Helper T cell (primary cell): Measurements from ENCODE around the gene CTPS1.

- PRO-cap, 2 experiments = peak in 2 of 2 experiments; most common plus-strand start chr1:40802606 (in 2); most common minus-strand start chr1:40802349 (in 2)
Measured at GRCh38 chr1:40802168-40802809, 18.7 kb downstream of the KCNQ4 start.

DNA sequence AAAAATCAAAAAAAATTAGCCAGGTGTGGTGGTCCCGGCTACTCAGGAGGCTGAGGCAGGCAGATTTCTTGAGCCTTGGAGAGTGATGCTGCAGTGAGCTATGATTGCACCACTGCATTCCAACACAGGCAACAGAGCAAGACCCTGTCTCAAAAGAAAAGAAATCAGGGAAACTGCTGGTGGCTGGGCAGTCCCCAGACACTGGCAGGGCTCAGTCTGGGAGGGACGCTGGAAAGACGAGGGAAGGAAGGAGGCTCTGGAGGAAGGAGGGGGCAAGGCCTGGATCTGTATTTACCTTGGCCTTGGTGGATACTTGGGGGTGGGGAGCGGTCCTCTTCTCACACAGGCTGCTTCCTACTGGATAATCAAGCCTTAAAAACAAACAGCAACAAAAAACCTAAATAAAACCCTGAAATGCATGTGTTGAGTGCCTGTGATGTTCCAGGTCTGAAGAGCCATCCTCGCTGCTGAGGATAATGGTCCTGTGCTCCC is 24.4 kb downstream of the KCNQ4 start:
- PRO-cap, 2 experiments = no peak in any of the 2 experiments

GRCh38 chr1:40818434-40819117 is 35.0 kb downstream of the KCNQ4 start:
- PRO-cap, 2 experiments = peak in 2 of 2 experiments; most common plus-strand start chr1:40818561 (in 1); most common minus-strand start chr1:40818722 (in 2)

GRCh38 chr1:40899282-40899988 is 37.3 kb upstream of the CITED4 start:
- PRO-cap, 2 experiments = no peak in any of the 2 experiments

DNA sequence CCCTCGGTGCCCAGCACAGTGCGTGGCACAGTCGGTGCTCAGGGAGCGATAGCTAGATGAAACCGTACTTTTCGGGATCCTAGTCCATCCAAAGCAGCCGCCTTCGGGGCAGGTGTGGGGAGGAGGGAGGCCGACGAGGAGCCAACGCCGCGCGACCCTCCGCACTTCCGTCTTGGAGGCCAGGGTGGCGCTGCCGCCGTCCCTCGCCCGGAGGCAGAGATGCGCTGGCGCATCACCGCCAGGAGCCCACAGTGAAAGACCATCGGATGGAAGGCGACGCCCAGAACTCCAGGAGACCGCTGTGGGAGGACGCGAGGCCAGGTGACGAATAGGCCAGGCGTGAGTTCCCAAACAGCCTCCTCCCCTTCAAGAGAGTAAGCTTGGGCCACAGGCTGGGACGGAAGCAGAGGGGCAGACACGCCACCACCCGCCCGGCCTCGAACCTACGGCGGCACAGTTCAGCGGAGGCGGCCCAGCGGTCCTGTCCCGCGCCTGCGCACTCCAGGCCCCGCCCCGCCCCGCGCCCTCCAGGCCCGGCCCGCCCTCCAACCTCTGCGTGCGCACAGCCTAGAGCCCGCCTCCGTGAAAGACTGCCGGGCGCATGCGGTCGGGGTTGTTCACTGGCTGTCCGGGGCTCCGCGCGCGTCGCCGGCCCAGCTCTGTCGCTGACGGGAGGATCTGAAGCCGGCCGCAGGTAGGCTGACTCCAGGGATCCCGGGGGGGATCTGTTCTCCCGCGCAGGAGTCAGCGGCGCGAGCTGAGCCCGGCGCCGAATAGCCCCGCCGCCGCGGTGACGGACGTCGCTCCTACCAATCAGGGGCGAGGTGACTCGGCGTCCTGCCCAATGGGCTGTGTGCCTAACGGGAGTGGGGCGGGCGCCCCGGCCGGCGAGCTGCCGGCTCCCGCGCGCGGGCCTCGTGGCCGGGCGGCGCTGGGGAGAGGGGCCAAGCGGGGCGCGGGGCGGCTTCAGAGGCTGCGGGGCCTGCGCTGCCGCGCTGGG is at the start of gene CTPS1:
CTPS1 (plus strand) TSS at position 561 of the 1,000 bp plus-strand sequence.
- PRO-cap, 2 experiments = peak in 2 of 2 experiments; most common plus-strand start position 613 of the sequence (in 2); most common minus-strand start position 727 of the sequence (in 2)

DNA sequence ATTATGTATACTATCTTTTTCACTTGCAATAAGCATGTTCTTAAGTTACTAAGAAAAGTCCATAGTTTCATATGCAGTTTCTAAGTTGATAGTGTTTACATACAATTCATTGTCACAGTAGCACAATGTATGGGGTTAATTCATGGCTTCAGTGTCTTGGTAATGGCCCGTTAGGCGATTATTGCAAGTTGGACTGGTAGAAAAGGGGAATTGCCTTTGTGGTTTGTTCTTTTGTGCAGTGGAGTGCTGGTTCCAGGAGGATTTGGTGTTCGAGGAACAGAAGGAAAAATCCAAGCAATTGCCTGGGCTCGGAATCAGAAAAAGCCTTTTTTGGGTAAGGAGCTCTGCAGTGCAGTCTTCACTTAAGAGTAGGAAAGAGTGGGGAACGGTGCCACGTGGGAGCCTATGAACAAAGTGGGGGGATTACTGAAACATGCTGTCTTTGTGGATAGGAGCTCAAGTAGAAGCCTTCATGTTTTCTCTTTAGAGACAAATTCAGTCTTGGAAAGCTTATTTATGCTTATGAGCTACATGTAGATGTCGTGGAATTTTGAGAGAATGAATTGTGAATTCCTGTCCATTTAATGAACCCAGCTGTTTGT is 19.5 kb downstream of the SLFNL1 start:
- PRO-cap, 2 experiments = no peak in any of the 2 experiments

- PRO-cap, 2 experiments = no peak in any of the 2 experiments
Measured at GRCh38 chr1:41043894-41044619, 22.5 kb upstream of the SLFNL1 start.

- PRO-cap, 2 experiments = no peak in any of the 2 experiments
Measured at GRCh38 chr1:41109136-41110353, 88.0 kb upstream of the SLFNL1 start.

DNA sequence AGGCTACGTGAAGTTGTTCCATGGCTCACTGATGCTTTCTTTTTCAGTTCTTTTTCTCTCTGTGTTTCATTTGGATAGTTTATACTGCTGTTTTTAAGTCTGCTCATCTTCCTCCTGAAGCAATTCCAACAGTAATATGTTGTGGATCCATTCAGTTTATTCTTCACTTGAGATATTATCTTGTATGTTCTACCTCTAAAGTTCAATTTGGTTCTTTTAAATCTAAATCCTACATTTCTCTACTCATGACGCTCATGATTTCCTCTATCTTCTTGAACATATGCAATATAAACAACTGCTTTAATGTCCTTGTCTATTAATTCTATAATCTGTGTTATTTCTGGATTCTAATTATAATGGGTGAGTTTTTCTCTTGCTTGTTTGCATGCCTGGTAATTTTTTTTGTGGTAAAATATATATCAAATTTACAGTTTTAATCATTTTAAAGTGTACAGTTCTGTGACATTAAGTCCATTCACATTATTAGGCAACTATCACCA is 107.3 kb upstream of the SLFNL1 start:
- PRO-cap, 2 experiments = no peak in any of the 2 experiments

GRCh38 chr1:41166068-41166392 is 76.1 kb downstream of the SCMH1 start:
- PRO-cap, 2 experiments = no peak in any of the 2 experiments

DNA sequence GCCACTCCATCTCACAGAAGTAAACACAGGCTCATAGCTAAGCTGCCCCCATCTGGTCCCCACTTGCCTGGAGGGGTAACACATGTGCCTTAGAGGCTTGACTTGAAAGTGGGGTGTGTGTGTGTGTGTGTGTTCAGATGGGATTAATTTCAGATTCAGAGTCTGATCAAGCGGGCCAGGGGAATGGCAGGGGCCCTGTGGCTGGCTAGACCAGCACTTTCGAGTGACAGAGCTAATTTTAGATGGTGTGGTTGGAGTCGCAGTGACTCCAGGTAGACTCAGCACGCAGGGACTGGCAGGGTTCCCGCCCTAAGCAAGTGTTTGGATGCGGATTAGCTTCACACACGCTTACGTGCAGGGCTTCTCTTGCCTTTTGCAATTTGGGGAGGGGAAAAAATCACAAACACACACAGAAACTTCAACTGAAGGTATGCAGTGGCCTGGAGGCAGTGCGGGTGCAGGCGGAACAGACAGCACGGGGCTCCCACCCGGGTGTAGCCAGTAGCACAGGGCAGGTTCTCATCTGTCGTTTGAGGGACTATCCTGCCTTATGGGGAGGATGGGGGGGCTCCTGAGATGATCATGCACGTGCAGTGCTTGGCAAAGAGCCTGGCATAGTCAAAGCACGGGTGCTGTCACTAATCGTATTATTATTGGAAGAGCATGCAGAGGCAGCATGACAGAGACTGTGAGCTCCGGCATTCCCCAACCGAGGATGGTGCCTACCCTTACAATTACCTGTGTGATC is 1.3 kb downstream of the EDN2 start:
- PRO-cap, 2 experiments = no peak in any of the 2 experiments

DNA sequence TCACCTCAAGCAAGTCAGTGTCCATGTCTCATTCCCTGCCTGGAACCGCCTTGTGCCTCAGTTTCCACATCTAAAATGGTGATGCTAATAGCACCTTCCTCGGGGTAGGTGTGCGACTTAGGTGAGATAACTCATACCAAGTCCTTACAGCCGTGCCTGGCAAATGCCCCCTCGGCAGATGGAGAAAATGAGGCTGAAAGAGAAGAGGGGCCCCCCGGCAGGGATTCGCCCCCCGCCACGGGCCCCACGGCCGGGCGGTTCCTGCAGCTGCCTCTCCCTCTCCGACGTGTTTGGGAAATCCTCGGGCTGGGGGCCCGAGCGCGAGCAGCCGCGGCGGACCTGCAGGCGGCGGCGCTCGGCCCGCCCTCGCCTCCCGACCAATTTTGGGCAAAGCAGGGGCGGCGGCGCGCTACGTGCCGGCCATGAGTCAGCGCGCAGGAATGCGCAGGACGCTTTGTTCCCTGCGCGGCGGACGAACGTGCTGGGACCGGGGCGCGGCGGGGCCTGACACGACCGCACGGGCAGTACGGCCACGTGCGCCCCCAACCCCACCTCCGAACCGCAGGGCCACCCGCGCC is 11.6 kb upstream of the EDN2 start:
- PRO-cap, 2 experiments = no peak in any of the 2 experiments

- PRO-cap, 2 experiments = no peak in any of the 2 experiments
Measured at GRCh38 chr1:41649852-41650562, 165.5 kb upstream of the EDN2 start.

DNA sequence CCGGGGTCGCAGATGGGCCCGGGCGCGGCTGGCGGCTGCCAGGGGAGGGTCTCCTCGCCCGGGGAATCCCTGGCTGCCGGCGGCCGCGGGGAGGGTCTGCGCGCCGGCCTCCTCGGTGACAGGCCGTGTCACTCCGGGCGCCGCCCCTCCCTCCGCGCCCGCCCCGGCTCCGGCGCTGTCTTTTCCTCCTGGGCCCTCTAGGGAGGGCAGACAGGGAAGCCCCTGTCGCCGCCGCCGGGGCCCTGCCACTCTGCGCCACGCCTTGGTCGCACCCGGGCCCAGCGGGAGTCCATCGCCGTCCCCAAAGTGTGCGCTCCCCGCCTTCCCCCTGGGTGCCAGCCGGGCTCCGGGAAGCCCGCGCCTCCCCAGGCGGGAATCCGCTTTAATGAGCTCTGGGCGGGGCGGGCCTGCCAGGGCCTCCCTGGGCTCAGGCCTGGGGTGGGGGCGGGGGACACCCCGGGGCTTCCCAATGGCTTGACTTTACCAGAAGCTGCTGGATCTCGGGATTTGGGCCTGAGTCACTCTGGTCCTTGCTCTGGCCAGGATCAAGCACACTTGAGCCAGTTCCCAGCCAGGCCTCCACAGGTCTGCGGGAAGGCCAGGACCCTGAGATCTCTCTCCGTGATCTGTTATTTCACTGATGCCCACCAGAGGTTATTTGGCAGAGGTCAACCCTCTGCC is 178.2 kb upstream of the EDN2 start:
- PRO-cap, 2 experiments = peak in 2 of 2 experiments; most common plus-strand start position 209 of the sequence (in 2)

DNA sequence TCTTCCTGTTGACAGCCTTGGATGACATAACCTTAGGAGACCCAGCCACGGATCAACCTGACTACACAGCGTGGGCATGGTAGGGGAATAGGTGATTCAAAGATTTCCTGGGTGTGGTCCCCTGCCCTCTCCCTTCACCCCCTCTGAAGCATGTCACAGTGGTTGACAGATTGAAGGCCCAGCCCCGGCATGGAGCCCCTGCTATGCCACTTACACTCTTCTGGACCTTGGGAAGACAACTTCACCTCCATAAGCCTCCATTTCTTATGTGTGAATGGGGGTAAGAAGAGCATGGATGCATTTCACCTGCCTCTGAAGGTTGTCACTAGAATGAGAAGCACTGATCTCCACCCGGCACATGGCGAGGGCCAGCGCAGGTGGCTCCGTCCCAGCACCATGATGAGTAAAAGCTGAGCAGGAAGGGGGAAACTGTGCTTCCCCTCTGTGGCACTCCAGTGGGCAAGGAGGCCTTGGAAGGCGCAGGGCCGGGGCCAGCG is 112.4 kb downstream of the HIVEP3 start:
- PRO-cap, 2 experiments = peak in 1 of 2 experiments; most common plus-strand start position 156 of the sequence (in 1)

GRCh38 chr1:42130079-42130343 is 23.2 kb upstream of the GUCA2B start:
- PRO-cap, 2 experiments = no peak in any of the 2 experiments

DNA sequence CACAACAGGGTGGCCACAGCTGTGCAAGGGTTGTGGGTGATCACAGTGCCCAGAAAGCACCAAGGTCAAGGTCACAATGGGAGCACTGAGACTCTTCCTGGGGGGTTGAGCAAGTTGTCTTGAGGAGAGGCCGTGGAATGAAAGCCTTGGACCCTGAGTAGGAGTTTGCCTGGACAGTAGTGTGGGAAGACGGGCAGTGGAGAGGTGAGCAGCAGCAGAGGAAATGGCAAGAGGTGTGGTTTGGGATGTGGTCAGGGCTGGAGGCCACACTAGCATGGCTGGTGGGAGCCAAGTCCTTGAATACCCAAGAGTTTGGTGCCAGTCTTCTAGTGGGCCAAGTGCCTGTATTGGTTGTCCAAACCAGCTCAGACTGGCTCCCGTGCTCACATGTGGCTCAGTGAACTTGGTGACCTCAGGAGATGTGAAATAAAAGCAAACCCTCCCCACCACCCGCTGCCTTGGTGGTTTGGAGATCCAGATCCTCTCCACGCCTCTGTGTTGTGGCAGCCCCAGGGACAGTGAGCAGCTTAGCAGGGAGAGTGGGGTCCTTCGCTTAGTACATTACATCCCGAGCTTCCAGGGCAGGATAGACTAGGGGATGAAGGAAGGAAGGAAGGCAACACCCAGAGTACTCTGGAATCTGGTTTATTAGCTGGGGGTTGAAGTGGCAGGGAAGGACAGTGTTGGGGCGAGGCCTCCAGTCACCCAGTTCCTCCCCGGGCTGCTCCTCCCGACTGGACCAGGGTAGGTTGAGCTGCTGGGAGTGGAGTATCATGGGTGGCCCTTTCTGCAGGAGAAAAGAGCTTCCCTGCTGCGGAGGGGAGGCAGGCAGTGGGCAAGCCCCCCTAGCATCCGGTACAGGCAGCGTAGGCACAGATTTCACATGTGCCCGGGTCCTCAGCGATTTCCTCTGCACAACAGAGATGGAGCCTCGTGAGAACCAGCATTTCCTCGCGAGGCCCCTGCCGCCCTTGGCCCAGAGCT is 2.2 kb downstream of the GUCA2A start:
- PRO-cap, 2 experiments = no peak in any of the 2 experiments

DNA sequence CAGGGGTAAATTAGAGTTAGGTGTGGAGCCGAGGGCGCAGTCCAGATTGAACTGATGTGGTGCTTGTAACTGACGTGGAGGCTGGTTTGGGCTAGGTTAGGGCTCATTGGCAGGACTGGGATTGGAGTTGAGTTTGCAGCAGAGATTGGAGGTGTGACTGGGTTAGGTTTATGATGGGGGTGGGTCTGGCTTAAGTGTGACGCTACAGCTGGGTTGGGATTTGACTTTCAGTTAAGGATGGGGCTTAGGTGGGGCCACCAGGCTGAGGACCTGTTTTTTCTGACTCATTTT is 3.4 kb upstream of the GUCA2A start:
- PRO-cap, 2 experiments = no peak in any of the 2 experiments

GRCh38 chr1:42496895-42497335 is 33.8 kb downstream of the CCDC30 start:
- PRO-cap, 2 experiments = no peak in any of the 2 experiments

- PRO-cap, 2 experiments = no peak in any of the 2 experiments
Measured at GRCh38 chr1:42695338-42696438, 13.5 kb downstream of the YBX1 start.